Left lung (tissue), 1 donor: Measurements from ENCODE around the gene SURF1.

- PRO-cap: no peak
These were observed 3.0 kb upstream of the CEL start for GRCh38 chr9:133058734-133059309.

GRCh38 chr9:133100077-133101081 is 20.7 kb downstream of the RALGDS start:
- PRO-cap: no peak

DNA sequence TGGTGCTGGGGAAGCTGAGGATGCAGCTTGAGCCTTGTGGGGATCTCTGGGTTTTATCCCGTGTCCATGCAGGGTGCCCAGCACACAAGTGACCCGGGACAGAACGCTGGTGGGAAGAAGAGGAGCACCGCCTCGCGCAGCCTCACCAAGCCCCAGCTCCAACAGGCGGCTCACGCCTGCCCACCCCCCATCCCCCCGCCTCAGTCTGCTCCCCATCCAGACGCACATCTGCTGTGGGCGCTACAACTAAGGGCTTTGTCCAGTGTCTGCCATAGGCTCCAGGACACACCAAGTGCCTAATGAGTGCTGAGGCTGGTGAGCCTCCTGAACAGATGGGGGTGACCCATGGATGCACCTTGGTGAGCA is 13.7 kb downstream of the RALGDS start:
- PRO-cap: no peak

DNA sequence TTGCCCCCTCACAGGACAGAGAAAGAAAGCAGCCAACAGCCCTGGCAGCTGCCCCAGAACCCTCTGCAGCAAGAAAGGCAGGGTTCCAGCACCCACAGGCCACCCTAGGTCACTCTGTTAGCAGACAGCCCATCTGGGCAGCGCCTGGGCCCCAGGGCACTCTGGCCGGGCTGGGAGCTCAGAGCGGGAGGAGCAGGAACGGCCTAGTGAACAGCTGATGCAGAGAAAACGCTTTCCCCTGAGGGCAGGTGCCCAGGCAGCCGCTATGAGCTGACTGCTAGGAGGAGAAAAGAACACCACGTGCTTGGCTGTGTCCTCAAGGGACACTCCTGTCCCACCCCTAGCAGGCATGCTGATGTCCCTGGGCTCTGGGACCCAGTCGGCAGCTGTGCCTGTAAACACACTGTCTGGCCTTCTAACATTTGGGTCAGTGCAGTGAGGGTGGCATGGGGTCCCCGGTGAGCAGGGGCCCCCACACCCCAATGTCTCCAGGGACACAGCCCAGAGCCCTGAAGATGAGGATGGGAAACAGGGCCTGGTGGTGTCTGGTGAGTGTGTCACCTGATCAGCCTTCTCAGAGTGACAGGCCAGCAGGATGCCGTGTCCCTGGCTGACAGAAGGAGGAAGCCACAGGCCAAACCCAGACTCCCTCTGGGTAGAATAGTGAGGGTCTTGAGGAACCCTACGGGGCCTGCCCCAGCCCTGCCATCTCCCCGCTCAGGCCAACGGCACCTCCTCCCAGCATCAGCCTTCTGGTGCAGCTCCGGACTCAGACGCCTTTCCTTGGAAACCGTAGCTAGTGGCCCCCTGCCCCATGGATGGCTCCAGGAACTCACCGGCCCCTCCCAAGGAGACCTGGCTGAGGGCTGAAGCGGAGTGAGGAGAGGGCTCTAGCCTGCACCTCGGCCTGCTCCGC is 6.3 kb downstream of the RALGDS start:
- PRO-cap: unidirectional peak, minus-strand start at position 517 of the sequence

GRCh38 chr9:133115402-133116386 is 5.3 kb downstream of the RALGDS start:
- PRO-cap: no peak

- PRO-cap: no peak
These were observed 13.6 kb upstream of the RALGDS start for GRCh38 chr9:133134569-133135185.

- PRO-cap: no peak
These were observed 19.1 kb upstream of the RALGDS start for GRCh38 chr9:133140195-133140470.

DNA sequence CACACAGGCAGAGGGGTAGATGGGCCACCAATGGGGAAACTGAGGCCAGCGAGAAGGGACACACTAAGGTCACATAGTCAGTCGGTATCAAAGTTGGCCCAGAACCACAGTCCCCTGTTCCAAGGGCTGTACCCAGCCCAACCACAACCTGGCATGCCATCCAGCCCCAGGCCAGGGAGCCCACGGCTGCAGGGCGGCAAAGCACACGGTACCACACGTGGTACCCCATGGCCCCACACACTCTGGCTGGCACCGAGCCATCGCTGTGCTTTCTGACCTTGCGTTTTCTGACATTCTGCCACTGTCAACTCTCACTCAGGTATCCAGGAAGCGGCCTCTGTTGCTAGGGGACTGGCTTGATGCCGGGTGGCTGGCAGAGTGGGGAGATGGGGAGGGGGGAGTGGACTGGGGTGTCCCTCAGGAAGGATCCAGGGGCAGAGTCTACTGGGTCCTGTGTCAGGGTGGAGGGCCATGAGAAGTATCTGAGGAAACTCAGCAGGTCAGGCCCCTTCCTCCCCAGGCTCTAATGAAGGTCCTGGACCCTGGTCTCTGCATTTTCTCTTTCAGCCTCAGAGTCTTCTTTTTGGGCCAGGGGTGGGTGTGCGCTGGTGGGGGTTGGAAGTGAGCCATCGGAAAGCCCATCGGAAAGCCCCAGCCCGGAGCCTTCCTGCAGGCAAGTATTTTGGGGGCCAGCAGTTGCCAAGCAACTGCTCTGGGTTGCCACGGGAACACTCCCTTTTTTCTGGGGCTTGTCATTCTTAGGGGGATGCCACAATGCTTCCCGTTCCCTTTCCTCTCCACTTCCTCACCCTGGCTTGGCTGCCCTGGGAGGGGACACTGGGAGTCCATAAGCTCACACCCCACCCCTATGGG is 21.0 kb upstream of the RALGDS start:
- PRO-cap: no peak

DNA sequence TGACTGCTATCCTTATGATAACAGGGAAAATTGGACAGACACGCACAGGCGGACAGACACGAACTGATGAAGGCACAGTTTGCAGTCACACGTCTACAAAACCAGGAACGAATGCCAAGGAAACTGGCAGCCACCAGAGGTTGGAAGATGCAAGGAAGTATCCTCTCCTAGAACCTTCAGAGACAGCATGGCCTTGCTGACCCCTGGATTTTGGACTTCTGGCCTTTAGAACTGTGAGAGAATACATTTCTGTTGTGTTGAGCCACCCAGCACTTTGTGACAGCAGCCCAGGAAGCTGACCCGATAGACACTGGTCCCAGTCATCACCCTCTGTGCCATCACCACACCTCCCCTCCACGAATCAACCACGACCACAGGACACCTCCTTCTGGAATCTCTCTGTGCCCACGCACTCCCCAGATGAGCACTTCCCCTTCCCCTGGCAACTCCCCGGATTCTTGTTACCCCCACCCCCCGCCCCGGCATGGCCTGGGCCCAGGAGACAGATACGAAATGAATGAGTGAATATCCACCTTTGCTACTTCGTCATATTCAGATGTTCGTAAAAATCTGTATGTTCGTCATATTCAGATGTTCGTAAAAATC is 18.7 kb downstream of the GBGT1 start:
- PRO-cap: no peak

DNA sequence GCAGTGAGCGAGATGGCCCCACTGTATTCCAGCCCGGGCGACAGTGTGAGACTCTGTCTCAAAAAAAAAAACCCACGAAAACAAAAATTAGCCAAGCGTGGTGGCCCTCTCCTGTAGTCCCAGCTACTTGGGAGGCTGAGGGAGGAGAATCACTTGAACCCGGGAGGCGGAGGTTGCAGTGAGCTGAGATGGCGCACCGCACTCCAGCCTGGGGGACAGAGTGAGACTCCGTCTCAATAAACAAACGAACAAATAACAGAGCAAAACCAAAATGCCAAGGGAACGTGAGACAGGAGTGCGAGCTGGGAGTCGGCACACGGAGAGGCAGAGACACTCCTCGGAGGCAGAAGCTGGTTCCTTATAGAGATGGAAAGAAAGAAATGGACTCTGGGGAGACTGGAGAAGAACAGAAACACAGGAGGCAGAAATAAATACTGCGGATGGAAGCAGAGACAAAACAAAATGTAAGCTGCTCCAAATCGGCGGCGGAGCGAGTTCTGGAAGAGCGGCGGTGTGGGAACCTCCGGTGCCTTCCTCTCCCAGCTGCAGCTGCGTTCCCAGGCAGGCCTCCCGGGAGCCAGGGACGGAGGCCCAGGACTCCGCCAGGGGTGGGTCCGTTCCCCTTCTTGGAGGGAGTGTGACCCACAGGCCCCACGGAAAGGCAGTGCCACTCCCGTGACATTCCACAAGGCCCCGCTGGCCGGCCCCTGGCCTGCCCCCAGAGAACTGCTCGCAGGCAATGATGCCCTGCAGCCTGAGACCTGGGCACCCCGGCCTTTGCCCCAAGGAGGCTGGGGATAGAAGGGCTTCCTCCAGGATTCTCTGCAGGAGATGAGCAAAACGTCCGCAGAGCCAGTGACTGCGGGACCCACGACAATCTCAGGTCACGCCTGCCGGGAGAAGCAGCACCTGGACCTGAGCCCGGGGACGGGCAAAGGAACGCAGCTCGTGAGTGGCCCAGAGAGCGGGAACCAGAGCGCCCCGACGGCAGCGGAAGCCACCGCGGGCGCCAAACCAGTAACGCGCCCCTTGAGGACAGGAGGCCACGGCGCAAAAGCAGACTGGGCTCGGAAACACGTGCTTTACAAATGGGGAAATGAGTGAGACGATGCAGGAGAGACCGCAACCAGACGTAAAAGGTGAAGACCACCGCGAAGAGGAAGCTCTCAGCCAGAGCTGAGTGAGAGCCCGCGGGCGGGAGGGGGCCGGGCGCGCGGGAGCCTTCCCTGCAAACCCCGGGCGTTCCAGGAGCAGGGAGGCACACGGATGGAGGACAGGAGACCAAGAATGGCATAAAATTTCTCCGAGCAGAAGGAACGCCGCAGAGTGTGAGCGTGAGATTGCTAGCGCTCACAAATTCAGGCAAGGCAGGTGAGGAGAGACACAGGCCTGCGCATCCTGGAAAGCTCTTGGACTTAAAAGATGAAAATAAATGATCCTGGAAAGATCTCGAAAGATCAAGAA is 9.4 kb downstream of the OBP2B start:
- PRO-cap: no peak

DNA sequence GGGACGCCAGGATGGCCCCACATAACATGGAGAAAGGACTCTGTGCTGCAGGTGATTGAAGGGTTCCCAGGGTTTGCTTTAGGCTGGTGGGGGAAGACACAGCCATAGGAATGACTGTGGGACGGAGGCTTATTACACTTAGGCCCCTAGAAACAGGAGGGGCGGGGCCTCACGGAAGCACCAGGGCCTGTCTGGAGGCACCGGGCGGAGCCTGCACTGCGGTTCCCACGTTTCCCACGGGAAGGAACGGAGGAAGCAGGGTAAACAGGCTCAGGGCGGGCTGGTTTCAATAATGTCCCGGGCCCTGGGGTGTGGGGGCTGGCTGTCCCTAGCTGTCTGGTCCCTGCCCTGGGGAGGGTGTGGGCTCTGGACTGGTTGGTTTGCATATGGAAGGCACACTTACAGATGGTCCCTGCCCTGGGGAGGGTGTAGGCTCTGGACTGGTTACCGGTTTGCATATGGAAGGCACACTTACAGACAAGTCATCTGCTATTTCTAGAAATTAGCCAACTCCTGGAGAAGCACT is 14.2 kb upstream of the OBP2B start:
- PRO-cap: no peak

DNA sequence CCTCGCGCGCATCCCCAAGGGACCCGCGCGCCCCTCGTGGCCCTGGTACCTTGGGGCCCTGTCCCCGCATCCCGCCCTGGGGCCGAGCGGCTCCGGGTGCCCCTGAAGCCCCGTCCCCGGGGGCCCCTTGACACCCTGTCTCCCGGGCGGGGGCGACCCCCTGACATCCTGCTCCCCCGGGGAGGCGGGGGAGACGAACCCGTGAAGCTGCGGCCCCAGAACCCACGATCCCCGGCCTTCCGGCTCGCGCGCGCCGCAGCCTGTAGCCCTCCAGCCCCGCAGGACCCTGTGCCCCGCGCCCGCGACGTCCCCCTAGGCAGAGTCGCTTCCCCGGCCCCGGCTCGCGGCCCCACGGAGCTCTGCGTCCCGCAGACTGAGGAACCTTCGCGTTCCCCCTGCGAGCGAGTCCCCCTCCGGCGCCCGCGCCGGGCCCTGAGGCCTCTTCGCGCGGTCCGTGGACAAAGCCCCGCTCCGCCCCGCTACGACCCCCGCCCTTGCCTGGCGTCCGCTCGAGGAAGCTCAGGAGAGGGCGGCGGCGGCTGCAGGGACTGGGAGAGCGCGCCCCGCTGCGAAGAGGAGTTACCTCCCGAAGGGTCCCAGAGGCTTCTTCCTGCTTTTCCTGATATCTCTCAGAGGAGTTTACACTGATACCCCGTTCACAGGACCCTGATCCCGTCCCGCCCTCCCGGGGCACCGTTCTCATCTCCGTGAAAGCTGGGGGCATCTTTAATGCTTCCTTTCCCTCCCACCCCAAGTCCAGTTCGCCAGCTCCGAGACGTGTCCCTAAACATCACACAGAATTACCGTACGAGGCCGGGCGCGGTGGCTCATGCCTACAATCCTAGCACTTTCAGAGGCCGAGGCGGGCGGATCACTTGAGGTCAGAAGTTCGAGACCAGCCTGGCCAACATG is 60.4 kb downstream of the SURF6 start:
- PRO-cap: bidirectional peak, plus-strand start at position 522 of the sequence, minus-strand start at position 434 of the sequence

GRCh38 chr9:133333366-133334770 is 2.1 kb downstream of the SURF6 start:
- PRO-cap: no peak

- PRO-cap: bidirectional peak, plus-strand start at chr9:133356593, minus-strand start at chr9:133356468
These were observed at the start of gene SURF1 for GRCh38 chr9:133355695-133356780. Gene SURF1 (minus strand): TSS chr9:133356487.

- PRO-cap: no peak
These were observed 48.2 kb upstream of the SARDH start for GRCh38 chr9:133786128-133787016.

- PRO-cap: no peak
These were observed 54.2 kb upstream of the SARDH start for GRCh38 chr9:133792265-133792889.

GRCh38 chr9:133809012-133809241 is 70.8 kb upstream of the SARDH start:
- PRO-cap: no peak

- PRO-cap: no peak
These were observed 108.2 kb upstream of the SARDH start for GRCh38 chr9:133846413-133846669.

DNA sequence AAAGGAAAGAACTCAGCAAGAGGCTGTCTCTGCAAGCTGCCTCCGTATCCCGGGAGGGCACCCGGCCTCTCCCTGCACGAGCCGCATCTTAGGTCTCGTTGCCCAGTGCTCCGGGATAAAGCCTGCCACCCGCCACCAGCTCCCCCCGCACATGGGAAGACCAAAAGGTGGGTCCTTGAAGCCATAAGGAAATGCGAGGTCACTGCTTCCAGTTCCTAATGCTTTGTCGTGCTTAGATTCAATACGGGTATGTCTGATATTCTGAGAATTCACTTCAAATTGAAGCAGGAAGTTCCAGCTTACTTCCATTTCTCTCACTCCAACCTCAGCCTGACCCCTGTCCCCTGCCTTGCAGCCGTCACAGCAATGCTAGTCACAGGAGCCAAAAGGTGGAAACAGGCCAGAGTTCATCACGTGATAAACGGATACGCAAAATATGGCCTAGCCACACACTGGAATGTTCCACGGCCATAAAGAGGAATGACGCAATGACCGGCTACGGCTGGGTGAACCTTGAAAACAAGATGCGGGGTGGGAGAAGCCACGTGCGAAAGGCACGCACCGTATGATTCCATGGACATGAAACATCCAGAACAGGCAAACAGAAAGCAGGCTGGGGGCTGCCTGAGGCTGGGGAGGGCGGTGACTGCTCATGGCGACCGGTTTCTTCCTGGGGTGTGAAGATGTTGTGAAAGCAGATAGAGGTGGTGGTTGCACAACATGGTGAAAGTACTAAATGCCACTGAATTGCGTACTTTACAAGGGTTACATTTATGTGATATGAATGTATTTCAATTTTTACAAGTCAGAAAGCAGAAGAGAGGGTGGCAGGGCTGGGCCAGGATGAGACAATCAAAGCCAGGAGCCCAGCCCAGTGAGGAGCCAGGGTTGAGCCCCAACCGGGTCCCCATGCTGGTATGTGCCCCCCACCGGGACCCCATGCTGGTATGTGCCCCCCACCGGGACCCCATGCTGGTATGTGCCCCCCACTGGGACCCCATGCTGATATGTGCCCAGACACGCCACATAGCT is 117.7 kb upstream of the SARDH start:
- PRO-cap: bidirectional peak, plus-strand start at position 469 of the sequence, minus-strand start at position 230 of the sequence; bidirectional peak, plus-strand start at position 815 of the sequence, minus-strand start at position 672 of the sequence

GRCh38 chr9:133862369-133863236 is 124.5 kb upstream of the SARDH start:
- PRO-cap: bidirectional peak, plus-strand start at chr9:133862889, minus-strand start at chr9:133862731